Measurements from ENCODE around the gene PLOD3.

GRCh38 chr7:100552101-100552817 lies 13.3 kb downstream of the AGFG2 start:
- PRO-cap, 2 experiments: no peak in any of the 2 experiments

- PRO-cap, 2 experiments: no peak in any of the 2 experiments
Measured at GRCh38 chr7:100563304-100563832, 10.3 kb downstream of the SAP25 start.

GRCh38 chr7:100563833-100564228 lies 9.9 kb downstream of the SAP25 start:
- PRO-cap, 2 experiments: no peak in any of the 2 experiments

DNA sequence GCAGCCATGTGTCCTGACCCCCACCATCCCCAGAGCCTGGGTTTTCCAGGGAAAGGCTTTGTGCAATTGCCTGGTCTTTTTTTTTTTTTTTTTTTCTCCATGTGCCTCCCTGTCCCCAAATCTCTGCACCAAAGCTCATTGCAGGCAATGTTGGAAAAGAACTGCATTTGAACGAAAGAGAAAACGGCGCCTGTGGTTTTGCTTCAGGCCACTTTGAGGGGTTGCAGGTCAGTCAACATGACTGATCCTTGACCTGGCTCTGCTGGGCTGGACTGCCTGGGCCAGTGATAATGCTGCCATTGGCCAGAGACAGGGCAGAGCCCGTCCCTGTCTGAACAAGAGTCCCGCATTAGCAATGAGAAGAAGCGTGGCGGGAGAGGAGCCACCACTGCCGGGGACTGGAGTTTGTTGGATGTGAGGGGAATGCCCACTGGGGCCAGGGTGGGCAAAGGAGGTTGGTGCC lies 7.9 kb downstream of the SAP25 start:
- PRO-cap, 2 experiments: no peak in any of the 2 experiments

GRCh38 chr7:100582335-100583031 lies 3.4 kb downstream of the LRCH4 start:
- PRO-cap, 2 experiments: no peak in any of the 2 experiments

DNA sequence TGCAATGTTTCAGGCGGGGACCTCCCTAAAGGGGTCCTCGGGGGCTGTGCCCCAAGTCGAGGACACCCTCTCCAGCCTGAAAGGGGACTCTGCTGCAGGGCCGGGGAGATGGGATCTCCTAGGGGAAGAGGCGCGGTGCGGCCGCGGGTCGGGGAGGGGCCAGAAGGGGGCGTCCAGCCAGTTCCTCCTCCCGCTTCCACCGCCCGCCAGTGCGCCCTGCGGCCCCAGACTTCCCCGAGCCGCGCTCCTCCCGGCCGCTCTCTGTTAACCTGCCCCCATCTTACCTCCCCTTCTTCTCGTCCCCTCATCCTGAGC lies 2.5 kb downstream of the PCOLCE start:
- PRO-cap, 2 experiments: no peak in any of the 2 experiments

GRCh38 chr7:100640318-100640916 lies 935 bp downstream of the TFR2 start:
- PRO-cap, 2 experiments: no peak in any of the 2 experiments

DNA sequence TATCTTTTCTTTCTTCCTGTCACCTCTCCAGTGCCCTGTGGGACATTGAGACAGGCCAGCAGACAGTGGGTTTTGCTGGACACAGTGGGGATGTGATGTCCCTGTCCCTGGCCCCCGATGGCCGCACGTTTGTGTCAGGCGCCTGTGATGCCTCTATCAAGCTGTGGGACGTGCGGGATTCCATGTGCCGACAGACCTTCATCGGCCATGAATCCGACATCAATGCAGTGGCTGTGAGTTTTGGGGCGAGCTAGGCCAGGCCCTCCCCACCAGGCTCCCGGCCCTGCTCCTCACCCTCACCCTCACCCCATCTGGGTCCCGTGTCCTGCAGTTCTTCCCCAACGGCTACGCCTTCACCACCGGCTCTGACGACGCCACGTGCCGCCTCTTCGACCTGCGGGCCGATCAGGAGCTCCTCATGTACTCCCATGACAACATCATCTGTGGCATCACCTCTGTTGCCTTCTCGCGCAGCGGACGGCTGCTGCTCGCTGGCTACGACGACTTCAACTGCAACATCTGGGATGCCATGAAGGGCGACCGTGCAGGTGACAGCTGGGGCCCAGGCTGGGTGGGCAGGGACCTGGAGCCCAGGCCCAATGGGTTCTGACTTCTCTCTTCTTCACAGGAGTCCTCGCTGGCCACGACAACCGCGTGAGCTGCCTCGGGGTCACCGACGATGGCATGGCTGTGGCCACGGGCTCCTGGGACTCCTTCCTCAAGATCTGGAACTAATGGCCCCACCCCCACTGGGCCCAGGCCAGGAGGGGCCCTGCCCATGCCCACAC lies 4.7 kb downstream of the GNB2 start:
- PRO-cap, 2 experiments: no peak in any of the 2 experiments

- PRO-cap, 2 experiments: no peak in any of the 2 experiments
Measured at GRCh38 chr7:100825862-100826335, 1.4 kb downstream of the EPHB4 start.

- PRO-cap, 2 experiments: no peak in any of the 2 experiments
Measured at GRCh38 chr7:100844491-100845266, 7.8 kb upstream of the SLC12A9 start.

- PRO-cap, 2 experiments: no peak in any of the 2 experiments
Measured at GRCh38 chr7:100913945-100914805, 18.5 kb upstream of the ACHE start.

GRCh38 chr7:100949708-100950738 lies 689 bp downstream of the MUC3A start:
- PRO-cap, 2 experiments: no peak in any of the 2 experiments

GRCh38 chr7:100966869-100967388 lies 2.4 kb upstream of the MUC12 start:
- PRO-cap, 2 experiments: no peak in any of the 2 experiments

DNA sequence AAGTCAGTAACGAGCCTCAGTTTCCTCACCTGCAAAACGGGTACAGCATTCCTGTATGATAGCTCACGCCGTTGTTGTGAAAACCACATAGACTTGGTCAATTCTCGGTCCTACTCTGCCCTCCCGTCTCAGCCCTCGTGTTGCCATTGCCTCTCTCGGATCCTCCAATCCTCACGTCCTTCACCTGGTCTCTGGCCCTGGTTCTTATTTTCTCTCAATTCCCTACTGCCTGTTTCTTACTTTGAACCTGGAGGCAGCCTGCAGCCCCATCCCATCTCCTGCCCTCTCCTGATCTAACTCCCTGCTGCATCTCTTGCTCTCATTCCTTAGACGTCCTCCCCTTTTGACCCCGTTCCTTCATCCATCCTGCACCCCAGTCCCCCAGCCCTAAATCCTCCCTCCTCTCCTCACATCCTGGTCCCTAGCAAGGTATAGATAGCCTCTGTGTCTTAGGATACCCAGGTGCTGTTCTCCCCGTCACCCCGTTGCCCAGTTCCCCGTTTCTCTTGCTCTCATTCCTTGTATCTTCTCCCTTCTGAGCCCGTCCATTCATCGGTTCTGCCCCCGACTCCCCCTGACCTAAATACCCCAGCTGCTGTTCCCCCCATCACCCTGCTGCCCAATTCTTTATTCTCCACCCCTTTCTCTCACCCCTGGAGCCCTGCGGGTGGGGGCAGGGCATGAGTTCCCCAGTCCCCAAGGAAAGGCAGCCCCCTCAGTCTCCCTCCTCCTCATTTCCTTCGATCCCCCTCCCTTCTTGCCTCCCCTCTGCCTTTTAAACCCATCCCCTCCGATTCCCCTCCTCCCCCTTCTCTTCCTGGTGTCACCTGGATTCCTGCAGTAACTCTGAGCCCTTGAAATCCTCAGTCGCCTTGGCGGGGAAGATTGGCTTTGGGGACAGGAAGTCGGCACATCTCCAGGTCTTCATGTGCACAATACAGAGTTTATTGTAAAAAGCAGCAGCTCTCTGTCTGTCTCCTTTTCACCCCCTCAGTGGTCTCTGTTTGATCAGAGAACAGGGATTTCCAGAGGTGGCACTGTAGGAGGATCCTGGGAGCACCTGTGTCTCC lies 1.6 kb upstream of the MUC12 start:
- PRO-cap, 2 experiments: no peak in any of the 2 experiments

- PRO-cap, 2 experiments: no peak in any of the 2 experiments
Measured at GRCh38 chr7:101093957-101094400, 8.7 kb downstream of the TRIM56 start.

DNA sequence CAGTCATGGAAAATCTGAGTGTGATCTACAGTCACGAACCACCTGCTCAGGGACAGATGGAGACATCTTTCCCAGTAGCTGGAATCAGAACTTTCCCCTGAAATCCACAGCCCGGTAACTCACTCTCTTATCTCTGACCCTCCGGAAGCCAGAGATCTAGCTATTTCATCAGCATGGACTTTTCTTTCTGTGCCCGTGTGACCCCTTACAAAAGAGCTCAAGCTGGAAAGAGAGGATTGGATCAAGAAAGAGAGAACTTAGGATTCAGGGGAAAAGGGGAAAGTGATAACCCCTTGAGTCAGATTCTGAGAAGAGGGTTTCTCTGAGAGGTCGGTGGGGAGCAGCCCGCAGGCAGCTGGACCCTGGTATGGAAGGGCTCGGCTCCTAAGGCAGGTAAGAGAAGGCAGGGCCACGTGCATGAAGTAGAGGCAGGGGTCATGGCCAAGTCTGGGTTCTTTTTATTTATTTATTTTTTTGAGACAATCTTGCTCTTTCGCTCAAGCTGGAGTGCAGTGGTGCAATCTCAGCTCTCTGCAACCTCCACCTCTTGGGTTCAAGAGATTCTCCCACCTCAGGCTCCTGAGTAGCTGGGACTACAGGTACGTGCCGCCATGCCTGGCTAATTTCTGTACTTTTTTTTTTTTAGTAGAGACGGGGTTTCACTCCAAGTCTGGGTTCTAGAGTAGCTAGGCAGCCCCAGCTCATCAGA lies 4.3 kb upstream of the SERPINE1 start:
- PRO-cap, 2 experiments: no peak in any of the 2 experiments

GRCh38 chr7:101128130-101128849 lies 1.4 kb downstream of the SERPINE1 start:
- PRO-cap, 2 experiments: no peak in any of the 2 experiments

- PRO-cap, 2 experiments: no peak in any of the 2 experiments
Measured at GRCh38 chr7:101161027-101161349, 4.4 kb downstream of the VGF start.

DNA sequence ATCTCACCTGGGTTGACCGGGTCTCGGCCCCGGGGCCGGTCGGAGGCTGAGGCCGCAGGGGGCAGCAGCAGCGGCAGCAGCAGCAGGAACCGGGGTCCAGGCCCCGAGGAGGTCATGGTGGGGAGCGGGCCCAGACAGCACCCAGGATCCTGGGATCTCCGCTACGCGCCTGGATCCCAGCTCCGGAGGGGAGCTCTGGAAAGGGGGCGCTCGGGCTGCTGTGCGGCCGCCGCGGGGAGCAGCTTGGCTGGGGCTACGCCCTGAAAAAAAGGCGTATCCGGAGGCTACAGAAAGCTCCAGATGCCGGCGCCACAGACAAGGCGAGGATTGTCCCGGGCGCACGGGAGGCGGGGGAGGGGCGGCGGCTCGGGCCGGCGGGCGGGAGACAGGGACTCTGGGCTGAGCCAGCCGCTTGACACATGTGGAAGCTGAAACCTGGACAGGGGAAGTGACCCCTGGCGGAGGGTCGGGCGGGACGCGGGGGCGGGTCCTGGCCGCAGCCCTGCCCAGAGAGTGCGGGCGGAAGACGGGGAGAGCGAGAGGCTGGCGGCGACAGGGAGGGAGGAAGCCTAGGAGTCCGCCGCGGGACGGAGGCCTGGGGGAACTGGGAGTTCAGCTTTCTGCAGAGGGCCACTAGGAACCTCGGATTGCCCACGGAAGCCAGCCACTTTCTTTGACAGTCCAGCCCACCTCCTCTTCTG lies at the start of gene PLOD3:
Gene PLOD3, minus strand, starts transcription at position 423 of the 701 bp plus-strand sequence.
- PRO-cap, 2 experiments: peak in 2 of 2 experiments; most common plus-strand start position 538 of the sequence (in 2); most common minus-strand start position 421 of the sequence (in 2)

DNA sequence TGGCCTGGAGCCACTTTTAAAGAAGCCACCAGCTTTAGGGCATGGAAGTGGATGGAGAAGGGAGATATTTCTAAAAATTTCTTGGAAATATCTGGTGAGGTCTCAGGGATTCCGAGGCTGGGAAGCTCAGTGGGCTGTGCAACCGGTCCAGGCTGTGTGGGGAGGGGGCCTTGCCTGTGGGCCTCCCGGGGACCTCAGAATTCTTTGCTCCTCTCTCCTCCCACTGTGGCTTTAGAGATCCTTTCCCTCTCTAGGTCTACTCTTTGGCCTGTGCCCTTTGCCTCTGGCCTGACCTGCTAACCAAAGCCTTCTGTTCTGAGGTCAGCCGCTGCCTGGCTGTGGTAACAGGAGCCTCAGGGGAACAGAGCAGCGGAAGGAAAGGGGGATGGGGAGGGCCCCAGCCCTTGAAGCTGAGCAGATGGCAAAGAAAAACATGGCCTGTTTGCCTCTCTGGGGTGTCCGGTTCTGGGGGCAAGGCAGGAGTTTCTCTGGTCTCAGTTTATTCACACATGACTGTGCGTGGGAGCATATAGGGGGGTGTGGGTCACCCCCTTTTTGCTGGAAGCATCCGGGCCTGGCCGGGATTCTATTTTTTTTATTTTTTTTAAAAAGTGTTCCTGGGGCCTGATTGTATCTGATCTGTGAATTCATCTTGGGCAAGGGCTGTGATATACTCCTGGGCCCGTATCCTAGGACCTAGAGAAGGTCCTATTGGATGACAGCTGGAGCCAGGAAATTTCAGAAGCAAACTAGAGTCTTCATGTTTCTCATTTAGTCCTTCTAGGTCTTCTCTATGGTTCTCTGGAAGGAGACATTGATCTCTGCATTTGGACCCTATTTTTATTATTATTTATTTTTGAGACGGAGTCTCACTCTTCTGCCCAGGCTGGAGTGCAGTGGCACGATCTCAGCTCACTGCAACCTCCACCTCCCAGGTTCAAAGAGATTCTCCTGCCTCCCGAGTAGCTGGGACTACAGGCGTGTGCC lies 28.3 kb downstream of the COL26A1 start:
- PRO-cap, 2 experiments: no peak in any of the 2 experiments

Measured in psoas muscle (tissue), 2 donors.